ENCODE data around the genes LILRA4 and TTYH1.

DNA sequence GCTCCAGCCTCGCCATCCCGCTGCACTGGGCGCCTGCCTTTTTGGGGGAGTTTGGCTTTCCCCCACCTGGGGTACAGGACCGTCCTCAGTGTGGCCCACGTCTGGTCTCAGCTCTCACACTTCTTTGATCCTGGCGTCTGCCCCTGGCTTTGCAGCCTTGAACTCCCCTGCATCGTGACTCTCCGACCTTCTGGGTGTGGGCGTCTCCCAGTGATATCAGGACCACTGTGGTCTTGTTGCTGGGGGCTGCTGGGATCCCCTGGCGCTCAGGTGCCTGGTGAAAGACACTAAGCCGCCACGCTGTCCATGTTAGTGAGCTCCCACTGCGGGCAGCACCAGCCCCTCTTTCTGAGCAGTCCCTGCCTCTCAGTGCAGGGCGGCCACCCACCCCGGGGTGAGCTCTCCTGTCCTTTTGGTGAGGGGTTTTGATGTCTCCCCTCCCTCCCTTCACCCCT, 1.2 kb downstream of the CNOT3 start:
- PRO-cap: no peak

- PRO-cap: no peak
Observed at GRCh38 chr19:54151508-54152386, 7.8 kb downstream of the LENG1 start.

DNA sequence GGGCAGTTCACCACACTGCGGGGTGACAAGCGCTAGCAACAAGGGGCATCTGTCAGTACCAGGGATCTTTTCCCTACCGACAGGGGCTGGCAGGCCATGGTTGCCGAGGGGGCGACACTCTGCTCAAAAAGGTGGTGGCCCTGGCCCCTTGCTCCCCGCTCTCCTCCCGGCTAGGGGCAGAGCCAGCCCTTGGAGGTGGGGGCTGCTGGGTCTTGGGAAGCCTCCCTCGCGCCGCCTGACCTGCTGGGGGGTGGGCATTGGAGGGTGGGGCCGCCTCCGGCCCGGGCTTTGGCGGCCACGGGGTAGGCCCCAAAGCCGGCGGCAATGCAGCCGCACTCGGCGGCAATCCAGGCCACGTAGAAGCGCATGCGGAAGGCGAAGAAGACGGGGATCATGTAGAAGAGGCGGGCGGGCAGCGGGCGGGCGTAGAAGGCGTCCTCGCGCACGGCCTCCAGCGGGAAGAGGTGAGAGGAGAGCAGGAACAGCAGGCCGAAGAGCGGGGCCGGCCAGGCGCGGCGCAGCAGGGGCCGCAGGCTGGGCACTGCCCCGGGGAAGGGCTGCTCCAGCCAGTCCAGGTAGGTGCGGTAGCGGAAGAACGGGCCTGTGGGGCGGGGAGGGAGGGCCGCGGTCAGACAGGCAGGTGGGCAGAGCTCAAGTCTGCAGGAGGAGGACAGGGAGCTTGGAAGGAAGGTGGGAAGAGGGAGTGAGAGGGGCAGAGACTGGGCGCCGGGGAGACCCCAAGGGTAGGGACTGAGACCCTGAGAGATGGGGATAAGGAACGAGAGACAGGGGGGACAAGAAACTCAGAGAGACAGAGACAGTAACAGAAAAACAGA, 7.8 kb upstream of the TMC4 start:
- PRO-cap: no peak

DNA sequence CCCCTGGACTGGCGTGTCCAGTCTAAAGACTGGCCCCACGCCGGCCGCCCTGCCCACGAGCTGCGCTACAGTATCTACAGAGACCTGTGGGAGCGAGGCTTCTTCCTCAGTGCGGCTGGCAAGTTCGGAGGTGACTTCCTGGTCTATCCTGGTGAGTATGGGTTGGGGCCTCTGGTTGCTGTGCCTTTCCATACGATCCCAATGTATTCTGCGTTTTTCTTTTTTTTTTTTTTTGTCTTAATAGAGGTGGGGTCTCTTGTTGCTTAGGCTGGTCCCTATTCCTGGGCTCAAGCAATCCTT, 1.1 kb downstream of the TSEN34 start:
- PRO-cap: no peak

DNA sequence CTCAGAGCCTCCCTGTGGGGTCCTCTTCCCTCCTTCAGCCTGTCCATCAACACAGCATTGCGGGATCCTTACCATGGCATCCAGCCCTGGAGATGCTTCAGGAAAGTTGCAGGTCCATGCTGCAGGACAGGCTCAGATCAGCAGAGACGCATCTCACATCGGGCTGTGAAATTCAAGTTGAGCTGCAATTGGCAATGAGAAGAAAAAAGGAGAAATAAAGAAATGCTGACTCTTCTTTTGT, 9.5 kb downstream of the LILRB2 start:
- PRO-cap: no peak

DNA sequence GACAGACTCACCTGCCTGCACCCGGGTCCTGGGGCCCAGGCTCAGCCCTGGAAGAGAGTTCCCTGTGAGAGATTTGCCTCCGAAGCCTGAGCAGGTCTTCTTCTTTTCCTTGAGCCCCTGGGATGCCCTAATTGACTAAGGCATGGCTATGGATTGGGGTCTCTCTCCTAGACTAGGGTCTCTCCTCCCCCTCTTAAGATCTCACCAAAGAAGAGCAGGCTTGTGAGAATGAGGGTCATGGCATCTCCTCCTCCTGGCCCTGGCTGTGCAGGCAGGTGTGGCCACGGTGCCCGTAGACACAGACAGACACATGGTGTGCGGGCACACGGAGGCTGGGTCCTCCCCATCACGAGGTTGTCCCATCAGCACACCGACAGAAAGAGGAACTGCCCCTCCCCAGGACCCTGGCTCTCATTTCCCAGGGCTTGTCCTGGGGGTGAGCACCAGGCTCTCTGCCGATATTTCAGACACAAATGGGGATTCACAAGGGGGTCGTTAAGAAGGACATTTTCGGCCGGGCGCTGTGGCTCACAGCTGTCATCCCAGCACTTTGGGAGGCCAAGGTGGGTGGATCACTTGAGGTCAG, at the start of gene LILRA4:
Gene LILRA4 (minus strand): TSS at position 308 of the 586 bp plus-strand sequence.
- PRO-cap: no peak

GRCh38 chr19:54354861-54355606, 9.7 kb downstream of the LAIR1 start:
- PRO-cap: no peak

GRCh38 chr19:54415152-54415746, at the start of gene TTYH1:
TTYH1 (plus strand) TSS chr19:54415464.
- PRO-cap: no peak

DNA sequence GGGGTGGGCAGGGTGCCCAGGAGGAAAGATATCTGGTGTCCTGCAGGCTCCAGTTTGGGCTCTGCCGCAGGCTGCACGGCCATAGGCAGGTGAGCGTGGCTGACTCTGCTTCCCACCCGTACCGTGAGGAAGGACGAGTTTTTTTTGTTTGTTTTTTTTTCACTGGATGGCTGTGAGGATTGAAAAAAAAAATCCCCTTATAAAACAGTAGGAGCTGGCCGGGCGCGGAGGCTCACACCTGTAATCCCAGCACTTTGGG, 16.4 kb downstream of the TTYH1 start:
- PRO-cap: no peak

- PRO-cap: no peak
Observed at GRCh38 chr19:54435323-54436020, 13.5 kb upstream of the LENG8 start.

DNA sequence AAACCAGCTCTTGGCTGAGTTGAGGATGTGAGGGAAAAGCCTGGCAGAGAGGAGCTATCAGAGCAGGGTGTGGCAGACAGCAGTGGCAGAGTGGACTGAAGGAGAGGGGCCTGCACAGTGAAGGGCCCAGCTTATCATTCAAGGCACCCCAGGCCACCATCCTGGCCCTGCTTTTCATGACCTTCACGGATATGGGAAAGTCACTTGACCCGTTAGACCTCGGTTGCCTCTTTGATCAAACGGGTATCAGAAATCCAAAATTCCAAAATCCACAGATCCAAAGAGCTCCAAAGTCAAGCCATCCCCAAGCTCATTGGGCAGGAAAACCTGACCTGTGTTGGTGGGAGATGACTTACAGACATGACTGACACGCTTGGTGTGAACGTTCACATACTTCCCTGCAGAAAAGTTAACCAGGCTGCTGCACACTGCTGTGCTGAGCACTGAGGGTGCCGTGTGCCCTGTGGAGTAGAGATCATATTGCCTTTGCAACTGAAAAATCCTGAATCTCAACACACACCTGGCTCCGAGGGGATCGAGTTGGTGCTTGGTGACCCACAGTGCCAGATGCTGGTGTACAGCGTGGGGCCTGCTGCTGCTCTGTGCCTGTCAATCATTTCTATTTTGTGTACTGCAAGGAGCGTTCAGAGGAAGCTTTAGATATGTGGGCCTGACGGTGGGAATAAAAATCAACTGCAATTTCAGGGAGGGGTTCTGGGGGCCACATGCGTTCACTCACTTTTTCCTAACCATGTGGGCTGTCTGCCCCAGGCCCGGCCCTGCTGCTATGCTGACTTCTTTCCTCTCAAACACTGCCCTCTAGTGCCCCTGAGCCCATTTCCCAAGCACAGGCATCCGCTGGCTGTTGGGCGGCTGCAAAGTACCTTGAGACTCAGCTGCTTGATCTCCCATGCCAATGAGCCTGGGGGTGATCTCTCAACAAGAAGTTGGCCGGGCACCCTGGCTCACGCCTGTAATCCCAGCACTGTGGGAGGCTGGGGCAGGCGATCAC, 9.9 kb upstream of the LENG8 start:
- PRO-cap: no peak

DNA sequence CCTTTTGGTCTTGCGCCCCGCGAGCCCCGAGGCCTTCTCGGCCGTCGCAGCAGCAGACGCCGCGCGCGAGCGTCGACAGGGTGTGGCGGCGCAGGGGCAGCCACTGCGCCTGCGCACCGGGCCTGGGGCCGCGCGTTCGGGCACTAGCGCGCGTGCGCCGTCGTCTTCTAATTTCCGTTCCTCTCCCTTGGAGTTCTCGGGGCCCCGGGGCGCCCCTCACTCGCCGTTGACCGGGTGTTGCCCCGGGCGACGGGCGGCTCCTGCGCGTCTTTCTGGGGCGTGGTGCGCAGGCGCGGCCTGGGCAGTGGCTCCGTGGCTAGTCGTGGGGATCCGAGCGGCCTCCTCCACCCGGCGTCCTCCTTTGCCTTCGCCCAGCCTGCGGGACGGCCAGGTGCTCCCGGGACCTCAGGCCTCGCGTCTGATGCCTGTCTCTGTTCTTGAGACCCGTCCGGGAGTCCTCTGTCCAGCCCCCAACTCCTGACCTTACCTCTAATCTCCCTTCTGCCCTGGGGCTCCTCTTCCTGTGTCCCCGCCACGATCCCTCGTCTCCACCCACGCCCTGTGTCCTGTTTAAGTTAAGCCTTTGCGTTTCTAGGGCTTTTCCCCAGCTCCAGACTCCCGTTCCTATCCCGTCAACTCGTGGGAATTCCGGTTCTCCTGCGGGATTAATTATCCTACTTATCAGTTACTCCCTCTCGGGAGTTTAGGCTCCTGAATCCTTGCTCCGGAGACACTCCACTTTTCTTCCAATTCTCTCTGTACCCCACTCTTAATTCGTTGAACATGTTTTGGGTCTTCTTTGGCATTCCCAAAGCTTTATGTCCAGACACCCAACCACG, 574 bp downstream of the LENG8 start:
- PRO-cap: bidirectional peak, plus-strand start at position 163 of the sequence, minus-strand start at position 77 of the sequence

DNA sequence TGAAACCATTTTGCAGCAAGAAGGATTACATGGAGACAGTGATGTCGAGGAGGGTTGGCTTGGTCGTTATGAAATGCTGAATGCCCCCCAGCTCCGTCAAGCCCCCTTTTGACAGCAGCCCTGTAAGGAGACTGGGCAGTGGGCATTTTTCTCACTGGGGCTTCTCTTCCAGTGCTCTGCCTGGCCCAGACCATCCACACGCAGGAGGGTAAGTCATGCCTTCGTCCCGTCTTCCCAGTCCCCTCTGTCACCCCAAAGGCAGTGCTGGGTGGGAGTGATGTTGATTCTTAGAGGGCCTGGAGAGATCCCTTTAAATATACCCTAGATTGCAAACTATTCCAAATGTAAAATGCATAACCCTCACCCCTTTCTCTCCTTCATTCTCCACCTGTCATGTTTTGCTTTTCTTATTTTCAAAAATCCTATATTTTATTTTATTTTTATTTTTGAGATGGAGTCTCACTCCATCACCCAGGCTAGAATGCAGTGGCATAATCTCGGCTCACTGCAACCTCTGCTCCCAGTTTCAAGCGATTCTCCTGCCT, 969 bp downstream of the LAIR2 start:
- PRO-cap: no peak

DNA sequence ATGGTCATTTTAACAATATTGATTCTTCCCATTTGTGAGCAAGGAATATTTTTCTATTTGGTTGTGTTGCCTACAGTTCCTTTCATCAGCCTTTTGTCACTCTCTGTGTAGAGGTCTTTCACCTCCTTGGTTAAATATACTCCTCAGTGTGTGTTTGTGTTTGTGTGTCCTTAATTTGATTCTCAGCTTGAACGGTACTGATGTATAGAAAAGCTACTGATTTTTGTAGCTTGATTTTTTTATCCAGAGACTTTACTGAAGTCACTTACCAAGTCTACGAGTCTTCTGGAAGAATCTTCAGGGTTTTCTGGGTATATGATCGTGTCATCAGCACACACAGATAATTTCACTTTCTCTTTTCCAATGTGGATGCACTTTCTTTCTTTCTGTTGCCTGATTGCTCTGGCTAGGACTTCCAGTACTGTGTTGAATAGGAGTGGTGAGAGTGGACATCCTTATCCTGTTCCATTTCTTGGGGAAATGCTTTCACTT, 8.0 kb upstream of the LILRB1 start:
- PRO-cap: no peak

- PRO-cap: no peak
Observed at GRCh38 chr19:54871676-54872204, 2.3 kb upstream of the FCAR start.

GRCh38 chr19:54889450-54889651, 15.3 kb downstream of the FCAR start:
- PRO-cap: no peak

- PRO-cap: no peak
Observed at GRCh38 chr19:54892006-54892380, 14.0 kb upstream of the NCR1 start.

DNA sequence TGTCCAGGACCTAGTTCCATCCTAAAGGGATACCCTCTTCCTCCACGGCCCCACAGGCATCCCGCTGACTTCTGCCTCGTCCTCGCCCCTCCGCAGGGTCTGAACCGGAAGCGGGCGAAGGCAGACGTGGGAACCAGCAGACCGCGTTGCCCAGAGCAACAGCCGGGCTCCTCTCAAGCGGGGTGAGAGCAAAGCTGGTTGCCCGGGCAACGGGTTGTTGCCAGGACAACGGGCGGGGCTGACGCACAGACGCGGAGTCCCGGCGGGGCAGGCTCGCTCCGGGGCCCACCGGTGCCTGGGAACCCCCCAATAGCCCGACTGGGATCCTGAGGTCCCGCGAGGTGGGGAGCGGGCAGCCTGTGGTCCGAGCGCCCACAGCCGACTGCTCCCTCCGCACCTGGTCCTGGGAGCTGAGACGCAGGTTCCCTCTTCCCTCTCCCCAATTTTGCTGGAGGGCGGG, 811 bp downstream of the SYT5 start:
- PRO-cap: no peak

GRCh38 chr19:55227062-55227683, 1.4 kb downstream of the TMEM86B start:
- PRO-cap: no peak

GRCh38 chr19:55311480-55311715, 13.7 kb downstream of the TMEM150B start:
- PRO-cap: no peak